Pericardium (tissue), 1 donor: Measurements from ENCODE around the gene BCHE.

DNA sequence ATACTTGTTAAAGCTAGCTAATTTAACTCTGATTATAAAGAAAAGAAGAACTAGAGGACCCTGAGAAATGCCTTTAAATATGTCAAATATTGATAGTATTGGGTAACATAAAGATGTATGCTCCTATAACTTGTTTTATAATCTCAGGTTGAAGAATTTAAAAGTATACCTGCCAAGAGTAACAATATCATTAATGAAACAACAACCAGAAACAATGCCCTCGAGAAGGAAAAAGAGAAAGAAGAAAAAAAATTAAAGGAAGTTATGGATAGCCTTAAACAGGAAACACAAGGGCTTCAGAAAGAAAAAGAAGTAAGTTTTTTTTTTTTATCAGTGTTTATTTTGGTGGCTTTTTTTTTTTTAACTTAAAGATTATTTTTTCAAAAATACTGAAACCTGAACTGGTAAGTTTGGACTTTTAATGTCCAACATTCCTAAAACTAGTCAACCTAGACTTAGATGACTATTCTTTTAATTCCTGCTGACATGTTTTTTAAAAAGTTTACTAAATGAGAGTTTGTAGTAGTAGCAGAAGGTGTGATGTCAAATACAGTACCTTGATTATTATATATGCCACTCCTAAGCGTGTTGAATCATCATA, 16.8 kb downstream of the SMC4 start:
- RRBS: no CpG with 5 or more reads among the region's 2 CpGs

- RRBS: no CpG with 5 or more reads among the region's 7 CpGs
These were observed 842 bp downstream of the TRIM59 start for GRCh38 chr3:160448723-160449164.

GRCh38 chr3:160513914-160514423, 51.4 kb downstream of the KPNA4 start:
- RRBS: no CpG with 5 or more reads among the region's 3 CpGs

DNA sequence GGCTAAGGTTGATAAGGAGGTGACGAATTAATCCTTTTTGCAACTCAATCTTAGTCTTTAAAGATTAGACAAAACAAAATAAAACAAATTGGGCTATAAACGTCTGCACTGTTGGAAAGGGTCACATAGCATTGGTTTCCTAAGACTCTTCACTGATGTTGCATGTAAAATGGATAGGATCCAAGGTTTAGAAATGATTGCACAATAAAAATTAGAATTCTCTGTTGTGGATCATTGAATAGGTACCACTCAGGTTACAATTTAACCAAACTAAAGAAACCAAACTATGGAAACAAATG, 34.6 kb upstream of the KPNA4 start:
- RRBS: no CpG with 5 or more reads among the region's 2 CpGs

GRCh38 chr3:160738898-160739534, 17.0 kb upstream of the PPM1L start:
- RRBS: no CpG with 5 or more reads among the region's 1 CpG

DNA sequence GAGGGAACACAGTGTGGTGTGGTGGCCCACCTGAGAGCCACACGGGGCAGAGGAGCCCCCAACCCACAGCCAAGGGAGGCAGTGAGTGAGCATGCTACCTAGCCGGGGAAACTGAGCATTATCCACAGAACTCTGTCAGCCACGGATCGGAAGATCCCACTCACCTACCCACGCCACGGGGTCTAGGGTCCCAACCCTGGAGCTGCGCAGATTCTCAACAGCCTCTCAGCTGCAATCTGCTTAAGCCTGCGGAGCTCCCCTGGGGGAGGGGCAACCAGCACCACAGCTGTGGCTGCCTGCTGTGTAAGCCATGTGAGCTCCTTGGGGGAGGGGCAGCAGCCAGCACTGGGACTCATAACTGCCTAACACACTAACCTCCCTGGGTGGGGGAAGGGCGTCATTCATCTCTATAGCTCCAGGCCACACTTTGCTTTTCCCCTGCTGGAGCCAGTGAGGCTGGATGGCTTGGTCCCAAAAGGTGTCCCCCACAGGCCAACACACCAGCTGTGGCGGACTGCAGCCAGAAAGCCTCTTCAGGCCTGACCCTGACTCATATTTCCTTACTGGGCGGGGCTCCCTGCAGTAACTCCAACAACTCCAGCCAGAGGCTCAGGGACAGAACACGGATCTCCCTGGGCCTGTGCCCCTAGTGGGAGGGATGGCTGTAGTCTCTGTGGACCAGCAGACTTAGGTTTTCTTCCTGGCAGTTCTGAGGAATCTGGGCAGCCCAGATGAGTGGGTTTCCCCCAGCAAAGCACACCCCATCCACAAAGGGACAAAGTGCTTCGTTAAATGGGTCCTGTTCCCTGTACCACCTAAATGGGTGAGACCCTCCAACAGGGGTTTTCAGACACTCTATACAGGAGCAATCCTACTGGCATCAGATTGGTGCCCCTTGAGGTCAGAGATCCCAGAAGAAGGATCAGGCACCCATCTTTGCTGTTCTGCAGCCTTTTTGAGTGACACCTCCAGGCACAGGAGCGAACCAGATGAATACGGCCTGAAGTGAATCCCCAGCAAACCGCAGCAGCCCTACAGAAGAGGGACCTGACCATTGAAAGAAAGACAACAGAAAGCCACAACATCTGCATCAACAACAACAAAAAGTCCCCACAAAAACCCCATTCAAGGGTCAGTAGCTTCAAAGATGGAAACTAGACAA, 129.9 kb downstream of the PPM1L start:
- RRBS: no CpG with 5 or more reads among the region's 16 CpGs

DNA sequence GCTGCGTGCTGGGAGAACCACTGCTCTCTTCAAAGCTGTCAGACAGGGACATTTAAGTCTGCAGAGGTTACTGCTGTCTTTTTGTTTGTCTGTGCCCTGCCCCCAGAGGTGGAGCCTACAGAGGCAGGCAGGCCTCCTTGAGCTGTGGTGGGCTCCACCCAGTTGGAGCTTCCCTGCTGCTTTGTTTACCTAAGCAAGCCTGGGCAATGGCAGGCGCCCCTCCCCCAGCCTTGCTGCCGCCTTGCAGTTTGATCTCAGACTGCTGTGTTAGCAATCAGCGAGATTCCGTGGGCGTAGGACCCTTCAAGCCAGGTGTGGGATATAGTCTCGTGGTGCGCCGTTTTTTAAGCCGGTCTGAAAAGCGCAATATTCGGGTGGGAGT, 914.6 kb downstream of the OTOL1 start:
- RRBS: no CpG with 5 or more reads among the region's 12 CpGs

DNA sequence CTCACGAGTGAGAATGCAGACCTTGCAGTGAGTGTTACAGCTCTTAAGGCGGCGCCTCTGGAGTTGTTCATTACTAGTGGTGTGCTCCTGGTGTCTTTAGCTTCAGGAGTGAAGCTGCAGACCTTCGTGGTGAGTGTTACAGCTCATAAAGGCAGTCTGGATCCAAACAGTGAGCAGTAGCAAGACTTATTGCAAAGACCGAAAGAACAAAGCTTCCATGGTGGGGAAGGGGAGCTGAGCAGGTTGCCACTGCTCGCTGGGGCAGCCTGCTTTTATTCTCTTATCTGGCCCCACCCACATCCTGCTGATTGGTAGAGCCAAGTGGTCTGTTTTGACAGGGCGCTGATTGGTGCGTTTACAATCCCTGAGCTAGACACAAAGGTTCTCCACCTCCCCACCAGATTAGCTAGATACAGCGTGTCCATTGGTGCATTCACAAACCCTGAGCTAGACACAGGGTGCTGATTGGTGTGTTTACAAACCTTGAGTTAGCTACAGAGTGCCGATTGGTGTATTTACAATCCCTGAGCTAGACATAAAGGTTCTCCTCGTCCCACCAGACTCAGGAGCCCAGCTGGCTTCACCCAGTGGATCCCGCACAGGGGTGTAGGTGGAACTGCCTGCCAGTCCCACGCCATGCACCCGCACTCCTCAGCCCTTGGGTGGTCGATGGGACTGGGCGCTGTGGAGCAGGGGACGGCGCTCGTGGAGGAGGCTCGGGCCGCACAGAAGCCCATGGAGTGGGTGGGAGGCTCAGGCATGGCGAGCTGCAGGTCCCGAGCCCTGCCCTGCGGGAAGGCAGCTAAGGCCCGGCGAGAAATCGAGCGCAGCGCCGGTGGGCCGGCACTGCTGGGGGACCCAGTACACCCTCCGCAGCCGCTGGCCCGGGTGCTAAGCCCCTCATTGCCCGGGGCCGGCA, 1526.4 kb downstream of the SI start:
- RRBS: no CpG with 5 or more reads among the region's 36 CpGs

DNA sequence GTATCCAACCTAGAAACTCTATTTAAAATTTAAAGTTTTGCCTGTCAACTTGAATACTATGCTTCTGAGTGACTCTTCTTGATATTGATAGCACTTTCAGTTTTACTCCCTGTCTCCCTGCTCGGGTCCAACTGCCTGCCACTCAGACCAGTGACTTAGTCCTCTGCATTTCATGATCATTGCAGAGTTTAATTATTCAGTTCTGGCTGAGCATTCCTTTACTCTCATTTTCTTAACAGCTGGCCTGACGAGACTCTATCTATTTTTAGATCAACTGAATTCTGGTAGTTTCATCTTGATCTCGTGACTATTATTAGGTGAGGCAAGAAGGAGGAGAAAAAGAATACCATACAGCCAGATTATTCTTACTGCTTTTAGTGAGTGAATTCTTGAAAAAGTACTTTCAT, 617.4 kb downstream of the SI start:
- RRBS: no CpG with 5 or more reads among the region's 3 CpGs

DNA sequence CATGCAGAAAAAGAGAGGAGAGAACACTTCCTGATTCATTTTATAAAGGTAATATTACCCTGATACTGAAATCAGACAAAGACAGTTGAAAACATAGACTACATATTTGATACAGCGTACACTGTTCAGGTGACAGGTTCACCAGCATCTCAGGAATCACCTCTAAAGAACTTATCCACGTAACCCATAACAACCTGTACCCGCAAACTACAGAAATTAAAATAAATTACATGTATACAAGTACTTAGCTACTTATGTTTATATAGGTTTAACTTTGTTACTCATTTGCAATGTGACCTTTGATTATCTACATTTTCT, 47.5 kb downstream of the SLITRK3 start:
- RRBS: no CpG with 5 or more reads among the region's 3 CpGs

GRCh38 chr3:165211669-165212208, 15.6 kb upstream of the SLITRK3 start:
- RRBS: no CpG with 5 or more reads among the region's 4 CpGs

DNA sequence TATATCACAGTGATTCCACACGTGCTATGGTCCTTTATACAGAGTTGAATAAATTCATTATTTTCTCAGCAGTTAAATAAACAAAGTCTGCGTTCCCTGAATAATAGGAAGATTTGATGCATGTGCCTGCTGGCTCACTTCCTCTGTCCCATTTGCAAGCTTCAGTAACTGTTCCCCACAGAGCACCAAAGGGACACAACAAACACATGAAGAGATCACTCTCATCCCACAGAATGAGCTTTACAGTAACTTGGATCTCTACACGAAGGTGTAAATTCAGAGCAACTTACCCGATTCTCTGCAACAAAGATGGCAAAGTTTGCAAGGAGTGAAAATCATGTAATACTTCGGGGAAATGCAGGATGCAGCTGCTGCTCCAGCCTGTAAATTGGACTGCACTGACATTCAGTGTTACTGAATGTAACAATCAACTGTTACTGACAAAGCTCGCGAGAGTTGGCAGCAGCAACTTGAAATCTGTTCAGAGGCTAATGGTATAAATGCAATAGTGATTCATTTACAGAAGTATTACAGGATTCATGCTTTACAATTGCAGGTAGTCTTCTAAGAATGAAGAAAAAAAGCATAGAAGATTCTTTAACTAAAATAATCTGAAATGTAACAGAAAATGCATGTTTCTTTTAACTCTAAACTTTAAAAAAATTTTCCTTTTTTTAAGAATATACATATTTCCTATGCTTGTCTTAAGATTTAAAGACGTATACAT, at the start of gene BCHE:
Gene BCHE, minus strand, starts transcription at position 400 of the 727 bp plus-strand sequence.
- RRBS: no CpG with 5 or more reads among the region's 8 CpGs

GRCh38 chr3:167735784-167736178, 260 bp downstream of the SERPINI1 start:
- RRBS: no CpG with 5 or more reads among the region's 13 CpGs

GRCh38 chr3:168024220-168025561, 71.0 kb downstream of the GOLIM4 start:
- RRBS: no CpG with 5 or more reads among the region's 6 CpGs

DNA sequence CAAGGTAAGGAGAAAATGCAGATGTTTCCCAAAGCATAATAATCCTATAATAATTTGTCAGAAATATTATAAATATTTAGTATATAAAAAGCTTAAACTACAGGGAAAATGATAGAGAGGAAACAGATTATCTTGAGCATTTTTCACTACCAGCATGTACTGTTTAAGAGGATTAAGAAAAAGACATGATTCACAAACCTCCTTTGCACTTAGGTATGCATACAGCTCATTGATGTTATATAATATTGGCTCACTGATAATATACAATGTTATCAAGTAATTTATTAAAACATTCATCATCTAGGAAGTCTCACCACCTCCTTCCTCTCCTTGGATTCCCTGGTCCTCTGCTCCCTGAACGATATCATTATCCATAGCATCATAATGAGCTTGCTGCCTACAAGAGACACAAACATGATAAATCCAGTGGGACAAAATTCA, 66.8 kb downstream of the GOLIM4 start:
- RRBS: no CpG with 5 or more reads among the region's 1 CpG

- RRBS: under 1% methylated on average over 4 of the region's 20 CpGs
These were observed 1.1 kb downstream of the GOLIM4 start for GRCh38 chr3:168094483-168095077.

GRCh38 chr3:168095973-168096176, 151 bp upstream of the GOLIM4 start:
- RRBS: 1% methylated on average over 17 of the region's 21 CpGs

- RRBS: no CpG with 5 or more reads among the region's 5 CpGs
These were observed 69.8 kb upstream of the GOLIM4 start for GRCh38 chr3:168165409-168165947.

DNA sequence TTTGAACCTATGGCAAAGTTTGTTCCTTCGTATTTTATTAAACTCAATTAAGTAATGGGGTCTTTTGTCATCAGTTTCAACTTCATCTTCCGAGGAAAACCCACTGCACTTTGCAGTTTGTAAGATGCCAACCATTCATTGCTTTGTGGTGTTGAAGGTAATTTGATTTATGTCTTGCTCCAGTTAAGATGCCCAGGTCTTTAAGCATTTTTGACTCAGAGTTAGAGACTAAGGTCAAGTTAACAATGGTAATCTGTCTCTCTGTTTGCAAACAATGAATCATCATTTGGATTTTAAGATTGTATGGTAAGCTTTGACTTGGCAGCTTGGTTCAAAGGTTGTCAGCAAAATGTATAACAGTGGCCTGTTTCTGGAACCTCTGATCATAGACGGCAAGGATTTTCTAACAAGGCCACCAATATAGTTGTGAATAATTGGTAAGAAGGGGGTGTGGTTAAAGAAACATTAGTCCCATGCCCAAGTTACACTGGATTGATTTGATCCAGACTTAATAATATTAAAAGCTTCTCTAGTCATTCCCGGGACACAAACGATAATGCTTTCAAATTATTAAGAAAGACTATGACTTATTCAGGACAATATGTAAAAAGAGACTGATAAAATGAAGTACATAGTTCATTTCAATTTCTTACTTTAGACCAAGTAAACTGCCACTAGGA, 775.2 kb upstream of the GOLIM4 start:
- RRBS: no CpG with 5 or more reads among the region's 5 CpGs